Kidney epithelial cell (primary cell): ENCODE measurements around the gene TRIM32.

GRCh38 chr9:114909600-114910077 lies 20.8 kb downstream of the TNFSF8 start:
- RAMPAGE, long total RNA = no peak
- RRBS = no CpG with 5 or more reads among the region's 1 CpG

DNA sequence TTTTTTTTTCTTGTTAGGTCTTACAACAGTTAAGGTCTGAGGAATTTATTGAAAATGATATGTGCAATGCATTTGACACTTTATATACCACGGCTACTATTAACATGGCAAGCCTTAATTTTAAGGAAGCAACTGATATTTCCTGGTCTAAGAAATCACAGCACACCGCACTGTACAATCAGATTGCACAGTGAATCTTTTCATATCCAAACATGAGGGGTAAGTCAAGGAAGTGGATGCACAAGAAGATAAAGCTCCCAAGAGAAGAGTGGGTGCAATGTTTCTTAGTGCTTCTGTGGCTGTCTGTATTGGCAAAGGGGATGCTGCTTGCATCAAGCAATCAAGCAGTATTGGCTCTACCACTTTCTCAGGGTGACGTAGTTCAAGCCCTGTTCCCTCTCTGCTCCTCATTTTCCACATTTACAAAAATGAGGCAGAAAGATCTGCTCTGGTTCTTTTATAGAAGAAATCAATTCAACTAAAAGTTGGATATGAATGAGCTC lies 2.4 kb downstream of the TNFSF8 start:
- RAMPAGE, long total RNA = no peak
- RRBS = no CpG with 5 or more reads among the region's 3 CpGs

DNA sequence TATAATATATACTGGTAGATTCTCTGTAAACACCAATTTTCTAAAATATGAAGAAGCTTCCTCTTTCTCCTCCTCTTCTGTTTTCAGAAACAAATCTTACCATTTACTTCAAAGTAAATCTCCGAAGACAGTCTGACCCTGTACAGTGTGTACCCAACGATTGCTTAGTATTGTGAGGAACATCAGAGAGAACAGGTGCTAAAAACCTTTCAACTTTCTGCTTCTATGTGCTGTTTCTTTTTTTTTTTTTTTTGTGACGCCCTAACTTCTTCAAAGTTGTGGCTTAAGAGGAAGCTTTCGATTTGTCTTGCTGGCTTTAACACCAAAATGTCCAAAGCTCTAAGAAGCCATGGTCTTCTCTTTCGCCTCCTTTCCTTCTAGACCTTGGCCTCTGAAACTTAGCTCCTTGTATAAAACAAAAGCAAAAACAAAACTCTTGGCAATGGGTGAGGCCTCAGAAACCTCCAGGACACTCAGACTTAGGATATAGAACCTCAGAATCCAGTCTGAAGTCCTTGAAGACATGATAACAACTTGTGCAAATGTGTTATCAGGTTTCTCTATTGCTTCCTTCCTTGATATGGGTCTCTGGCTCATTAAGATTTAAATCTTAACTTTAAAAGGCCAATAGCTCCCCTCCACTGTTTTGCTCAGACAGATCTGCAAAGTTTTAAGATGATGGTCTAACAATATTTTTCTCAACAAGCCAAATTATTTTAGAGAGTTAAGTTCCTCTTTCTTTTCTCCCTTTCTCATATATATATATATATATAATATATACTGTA lies 1.1 kb downstream of the TNFSF8 start:
- RAMPAGE, long total RNA = no peak
- RRBS = no CpG with 5 or more reads among the region's 5 CpGs

GRCh38 chr9:115780406-115780883 lies 373.1 kb upstream of the PAPPA start:
- RAMPAGE, long total RNA = no peak
- RRBS = no CpG with 5 or more reads among the region's 2 CpGs

DNA sequence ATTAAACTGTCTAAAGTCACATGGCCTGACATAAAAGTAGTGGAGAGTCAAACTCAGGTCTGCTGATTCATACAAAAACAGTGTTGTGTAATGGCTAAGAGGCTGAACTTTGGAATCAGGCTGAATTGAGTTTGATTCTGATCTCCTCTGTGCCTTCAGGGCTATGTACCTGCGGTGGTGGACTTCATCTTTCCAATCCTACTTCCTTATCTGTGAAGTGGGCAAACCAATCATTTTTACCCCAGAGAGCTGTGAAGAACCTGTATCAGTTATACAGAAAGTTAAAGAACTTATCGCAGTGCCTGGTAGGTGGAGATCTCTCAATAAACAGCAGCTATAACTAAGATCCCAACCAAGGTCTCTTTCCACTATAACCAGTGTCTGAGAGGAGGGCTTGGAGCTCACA lies 139.7 kb upstream of the TRIM32 start:
- RAMPAGE, long total RNA = no peak
- RRBS = no CpG with 5 or more reads among the region's 2 CpGs

DNA sequence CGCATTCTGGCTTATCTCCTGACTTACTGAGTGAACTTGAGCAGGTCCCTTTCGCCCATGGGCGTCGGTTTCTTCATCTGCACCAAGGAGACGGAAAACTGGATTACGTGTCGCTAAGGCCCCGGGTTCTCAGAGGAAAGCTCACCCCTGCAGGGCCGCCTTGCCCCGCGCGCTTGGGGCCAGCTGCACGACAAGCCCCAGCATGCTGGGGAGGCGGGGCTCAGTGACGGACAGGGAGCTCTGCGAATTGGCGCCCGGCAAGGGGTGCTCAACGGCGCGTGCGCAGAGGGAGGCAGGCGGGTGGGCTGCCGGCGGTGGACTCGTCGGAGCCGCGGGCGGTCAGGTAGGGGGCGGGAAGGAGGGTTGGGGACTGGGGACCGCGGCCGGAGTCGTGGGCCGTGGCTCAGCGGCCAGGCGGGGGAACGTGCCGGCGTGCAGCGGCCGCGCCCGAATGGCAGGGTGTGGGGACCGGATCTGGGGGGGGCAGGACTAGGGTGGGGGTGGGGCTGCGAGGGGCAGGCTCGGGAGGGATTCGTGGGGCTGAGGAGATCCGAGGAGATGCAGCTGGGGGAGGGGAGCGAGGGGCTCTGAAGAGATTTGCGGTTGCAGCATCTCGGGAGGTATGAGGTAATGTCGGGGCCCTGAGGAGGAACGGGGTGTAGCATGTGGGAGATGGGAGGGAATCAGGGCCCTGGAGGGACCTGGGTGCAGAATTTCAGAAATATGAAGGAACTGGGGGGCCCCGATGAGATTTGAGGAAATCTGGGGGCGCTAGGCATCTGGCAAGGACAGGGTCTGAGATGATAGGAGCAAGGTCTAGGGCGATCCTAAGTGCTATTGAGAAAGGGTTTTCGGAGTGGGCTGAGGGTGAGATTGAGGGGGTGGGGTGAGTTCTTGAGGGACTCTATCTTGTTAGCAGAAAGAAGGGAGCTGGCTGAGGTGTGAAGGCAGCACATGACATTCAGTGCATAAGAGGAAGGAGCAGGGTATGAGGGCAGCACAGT lies at the start of gene TRIM32:
Gene TRIM32, plus strand, starts transcription at position 267 of the 1,004 bp plus-strand sequence.
- RAMPAGE, long total RNA = start-site peak on the minus strand centred at position 180 of the sequence, 91 bp wide, 52 and 48 reads in 2 replicates; start-site peak on the plus strand centred at position 298 of the sequence, 39 bp wide, 97 and 95 reads in 2 replicates
- RRBS = under 1% methylated on average over 29 of the region's 59 CpGs

- RAMPAGE, long total RNA = no peak
- RRBS = no CpG with 5 or more reads among the region's 3 CpGs
Observed at GRCh38 chr9:116693032-116693573, 6.0 kb downstream of the TRIM32 start.

DNA sequence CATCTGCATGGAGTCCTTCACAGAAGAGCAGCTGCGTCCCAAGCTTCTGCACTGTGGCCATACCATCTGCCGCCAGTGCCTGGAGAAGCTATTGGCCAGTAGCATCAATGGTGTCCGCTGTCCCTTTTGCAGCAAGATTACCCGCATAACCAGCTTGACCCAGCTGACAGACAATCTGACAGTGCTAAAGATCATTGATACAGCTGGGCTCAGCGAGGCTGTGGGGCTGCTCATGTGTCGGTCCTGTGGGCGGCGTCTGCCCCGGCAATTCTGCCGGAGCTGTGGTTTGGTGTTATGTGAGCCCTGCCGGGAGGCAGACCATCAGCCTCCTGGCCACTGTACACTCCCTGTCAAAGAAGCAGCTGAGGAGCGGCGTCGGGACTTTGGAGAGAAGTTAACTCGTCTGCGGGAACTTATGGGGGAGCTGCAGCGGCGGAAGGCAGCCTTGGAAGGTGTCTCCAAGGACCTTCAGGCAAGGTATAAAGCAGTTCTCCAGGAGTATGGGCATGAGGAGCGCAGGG lies 10.8 kb downstream of the TRIM32 start:
- RAMPAGE, long total RNA = no peak
- RRBS = no CpG with 5 or more reads among the region's 19 CpGs

- RAMPAGE, long total RNA = no peak
- RRBS = no CpG with 5 or more reads among the region's 11 CpGs
Observed at GRCh38 chr9:117415555-117416032, 737 bp upstream of the ASTN2 start.

DNA sequence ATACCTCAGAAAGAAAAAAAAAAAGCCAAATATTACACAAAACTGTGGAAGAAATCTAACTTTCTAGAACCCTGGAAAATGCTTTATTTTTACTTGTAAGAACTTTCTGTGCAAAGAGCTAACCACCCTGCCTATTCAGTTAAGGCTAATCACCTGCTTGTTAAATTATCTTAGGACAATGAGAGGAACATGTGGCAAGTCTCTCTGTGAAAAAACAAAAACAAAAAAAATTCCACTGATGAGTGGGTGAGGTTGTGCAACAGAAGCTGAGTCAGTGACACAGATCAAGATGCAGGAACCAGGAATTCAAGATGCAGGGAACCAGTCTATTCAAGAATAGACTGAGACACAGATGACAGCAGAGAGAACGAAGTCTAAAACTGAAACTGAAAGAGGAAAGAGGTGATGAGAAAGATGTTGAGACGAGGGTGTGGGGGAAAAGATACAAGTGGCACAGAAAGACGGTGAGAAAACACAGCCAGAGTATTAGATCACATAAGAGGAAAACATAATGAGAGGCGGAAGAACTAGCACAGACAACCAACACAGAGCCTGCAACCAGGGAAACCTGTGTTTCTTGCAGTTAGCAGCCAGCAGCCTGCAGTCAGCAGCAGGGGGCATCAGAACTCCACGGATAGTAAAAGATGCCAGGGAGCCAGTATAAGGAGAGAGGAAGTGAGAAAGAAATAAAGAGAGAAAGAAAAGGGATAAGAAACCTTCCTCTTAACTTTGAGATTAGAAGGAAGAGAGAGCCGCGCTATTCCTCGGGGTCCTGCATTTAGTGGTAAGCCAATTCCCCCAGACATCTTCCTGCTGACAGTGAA lies 78.8 kb downstream of the TLR4 start:
- RAMPAGE, long total RNA = no peak
- RRBS = no CpG with 5 or more reads among the region's 8 CpGs

DNA sequence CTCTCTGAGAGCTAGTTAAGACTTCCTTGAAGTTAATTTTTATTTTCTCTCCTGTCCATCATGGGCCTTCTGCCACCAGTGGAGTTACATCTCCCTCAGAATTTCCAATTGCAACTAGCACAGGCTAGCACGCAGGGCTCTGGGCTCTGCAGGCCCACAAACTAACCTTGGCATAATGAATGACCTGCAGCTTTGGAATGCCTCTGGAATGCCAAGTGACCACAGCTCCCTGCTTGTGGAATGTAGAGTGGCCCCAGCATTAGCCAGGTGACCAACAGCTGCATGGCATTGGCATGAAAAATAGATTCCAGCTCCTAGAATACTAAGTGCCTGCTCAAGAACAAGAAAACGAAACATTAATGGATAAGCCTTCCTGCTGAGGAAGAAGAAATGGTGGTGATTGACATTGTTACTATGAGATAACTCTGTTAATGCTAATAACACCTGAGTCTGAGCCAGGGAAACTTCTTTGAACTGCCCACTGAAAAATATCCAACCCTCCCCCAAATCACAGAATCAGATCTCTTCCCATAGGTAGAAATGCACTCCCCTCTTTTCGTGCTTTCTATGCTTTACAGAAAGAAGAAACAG lies 726.0 kb downstream of the BRINP1 start:
- RAMPAGE, long total RNA = no peak
- RRBS = no CpG with 5 or more reads among the region's 3 CpGs

GRCh38 chr9:119044807-119045050 lies 324.5 kb downstream of the BRINP1 start:
- RAMPAGE, long total RNA = no peak

DNA sequence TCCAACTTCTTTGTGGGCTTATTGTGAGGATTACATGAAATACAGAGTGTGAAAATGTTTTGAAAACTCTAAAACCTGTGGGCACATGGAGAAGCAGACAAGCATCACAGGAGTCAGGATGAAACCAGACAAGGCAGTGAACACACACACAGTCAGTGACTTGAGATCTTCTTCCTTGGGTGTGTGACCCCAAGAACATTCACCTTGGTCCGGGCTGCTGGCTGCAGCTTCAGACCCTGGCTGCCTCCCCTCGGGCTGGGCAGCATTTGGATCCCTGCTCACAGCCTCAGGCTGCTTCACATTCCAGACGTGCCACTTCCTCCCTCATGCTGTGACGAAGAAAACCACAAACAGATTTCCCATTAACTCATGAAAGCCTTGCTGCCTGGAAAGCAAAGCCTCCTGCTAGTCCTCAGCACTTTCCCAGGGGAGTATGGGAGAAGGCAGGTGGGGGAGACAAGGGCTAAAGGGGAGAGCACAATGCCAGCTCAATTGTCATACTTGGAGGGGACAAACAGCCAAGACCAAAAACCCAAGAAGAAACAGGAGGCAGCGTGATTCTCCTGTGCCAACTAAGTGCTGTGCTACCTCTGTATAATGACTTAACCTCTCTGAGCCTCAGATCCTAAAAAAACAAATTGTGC lies 594.6 kb upstream of the BRINP1 start:
- RAMPAGE, long total RNA = no peak
- RRBS = no CpG with 5 or more reads among the region's 5 CpGs

DNA sequence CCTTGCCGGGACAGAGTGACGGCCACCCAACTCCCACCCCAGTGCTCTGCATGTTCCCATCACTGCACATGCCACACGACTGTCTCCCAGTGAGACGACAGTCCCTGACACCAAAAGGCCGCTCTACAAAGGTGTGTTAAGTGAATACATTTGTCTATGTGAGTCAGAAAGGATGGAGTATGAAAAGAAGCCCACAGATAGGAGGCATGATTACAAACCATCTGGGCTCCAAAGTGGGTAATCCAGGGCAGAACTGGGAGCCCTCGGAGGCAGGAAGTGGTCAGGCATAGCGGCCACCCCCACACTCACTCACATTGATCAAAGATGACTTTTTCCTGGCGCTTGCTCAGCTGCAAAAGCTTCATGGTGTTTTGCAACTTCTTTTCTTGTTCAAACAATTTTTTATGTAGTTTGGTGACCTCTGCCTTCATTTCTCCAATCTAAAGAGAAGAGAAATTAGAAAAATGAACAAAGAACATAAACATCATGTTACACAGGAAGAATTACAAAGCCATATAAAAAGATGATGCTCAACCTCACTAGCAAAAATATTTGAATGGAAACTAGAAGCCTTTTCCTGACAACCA lies 185.7 kb downstream of the CDK5RAP2 start:
- RAMPAGE, long total RNA = no peak
- RRBS = no CpG with 5 or more reads among the region's 8 CpGs

- RAMPAGE, long total RNA = no peak
- RRBS = no CpG with 5 or more reads among the region's 17 CpGs
Observed at GRCh38 chr9:120402718-120403867, 176.9 kb downstream of the CDK5RAP2 start.

GRCh38 chr9:120463961-120464674 lies 115.8 kb downstream of the CDK5RAP2 start:
- RAMPAGE, long total RNA = no peak
- RRBS = no CpG with 5 or more reads among the region's 6 CpGs

DNA sequence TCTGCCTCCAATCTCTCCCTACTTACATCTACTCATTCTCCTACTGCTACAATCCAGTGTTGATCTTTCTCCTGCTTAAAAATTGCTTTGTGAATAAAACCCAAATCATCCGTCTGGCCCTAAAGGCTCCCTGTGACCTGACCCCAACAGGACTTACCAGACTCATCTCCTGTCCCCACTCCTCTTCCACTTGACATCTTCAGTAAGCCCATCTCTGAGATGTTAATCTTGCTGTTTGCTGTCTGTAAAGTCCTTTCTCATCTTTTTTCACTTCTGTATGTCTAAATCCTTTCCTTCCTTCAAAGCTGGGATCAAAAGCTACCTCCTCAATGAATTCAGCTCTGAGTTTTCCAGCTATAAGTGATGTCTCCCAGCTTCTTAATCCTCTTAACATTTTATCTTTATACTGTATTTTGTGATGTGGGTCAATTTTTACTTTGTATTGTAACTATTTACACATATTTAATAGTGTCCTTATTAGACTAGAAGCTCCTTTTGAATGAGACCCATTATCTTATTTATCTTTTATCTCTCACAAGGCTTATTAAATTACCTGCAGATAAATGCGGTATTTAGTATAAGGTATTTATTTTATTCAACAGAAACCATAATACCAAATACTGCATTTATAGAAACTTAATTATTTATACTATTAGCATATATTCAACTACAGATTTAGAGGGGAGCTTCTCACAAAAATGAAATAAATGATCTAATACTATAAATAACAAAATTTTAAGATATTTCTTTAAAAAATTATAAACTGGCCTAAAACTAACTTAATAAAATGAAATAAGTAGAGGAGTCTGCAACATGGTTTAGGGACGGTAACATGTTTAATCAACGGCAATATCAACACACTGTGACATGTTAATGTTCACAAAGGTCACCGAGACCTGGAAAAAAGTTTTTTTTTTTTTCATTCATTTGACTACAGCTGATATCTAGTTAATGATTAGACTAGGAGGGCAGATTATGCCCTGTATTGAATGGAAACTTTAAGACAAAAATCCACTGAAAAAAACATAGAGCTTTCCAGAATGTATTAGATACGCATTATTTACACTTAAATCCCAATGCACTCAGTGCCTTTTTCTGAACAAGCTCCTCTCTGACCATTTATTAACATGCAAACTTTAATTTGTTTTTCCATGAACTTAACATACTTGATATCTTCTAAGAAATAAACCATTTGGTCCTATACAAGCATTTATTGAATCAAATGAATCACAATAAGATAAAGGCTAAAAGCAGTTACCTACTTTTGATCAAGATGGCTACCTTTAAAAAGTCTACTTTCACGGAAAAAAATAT lies 66.7 kb upstream of the CDK5RAP2 start:
- RAMPAGE, long total RNA = no peak
- RRBS = no CpG with 5 or more reads among the region's 7 CpGs

- RAMPAGE, long total RNA = no peak
- RRBS = no CpG with 5 or more reads among the region's 3 CpGs
Observed at GRCh38 chr9:120680012-120680338, 34.3 kb downstream of the MEGF9 start.

- RAMPAGE, long total RNA = no peak
- RRBS = no CpG with 5 or more reads among the region's 2 CpGs
Observed at GRCh38 chr9:120735066-120735385, 20.8 kb upstream of the MEGF9 start.

DNA sequence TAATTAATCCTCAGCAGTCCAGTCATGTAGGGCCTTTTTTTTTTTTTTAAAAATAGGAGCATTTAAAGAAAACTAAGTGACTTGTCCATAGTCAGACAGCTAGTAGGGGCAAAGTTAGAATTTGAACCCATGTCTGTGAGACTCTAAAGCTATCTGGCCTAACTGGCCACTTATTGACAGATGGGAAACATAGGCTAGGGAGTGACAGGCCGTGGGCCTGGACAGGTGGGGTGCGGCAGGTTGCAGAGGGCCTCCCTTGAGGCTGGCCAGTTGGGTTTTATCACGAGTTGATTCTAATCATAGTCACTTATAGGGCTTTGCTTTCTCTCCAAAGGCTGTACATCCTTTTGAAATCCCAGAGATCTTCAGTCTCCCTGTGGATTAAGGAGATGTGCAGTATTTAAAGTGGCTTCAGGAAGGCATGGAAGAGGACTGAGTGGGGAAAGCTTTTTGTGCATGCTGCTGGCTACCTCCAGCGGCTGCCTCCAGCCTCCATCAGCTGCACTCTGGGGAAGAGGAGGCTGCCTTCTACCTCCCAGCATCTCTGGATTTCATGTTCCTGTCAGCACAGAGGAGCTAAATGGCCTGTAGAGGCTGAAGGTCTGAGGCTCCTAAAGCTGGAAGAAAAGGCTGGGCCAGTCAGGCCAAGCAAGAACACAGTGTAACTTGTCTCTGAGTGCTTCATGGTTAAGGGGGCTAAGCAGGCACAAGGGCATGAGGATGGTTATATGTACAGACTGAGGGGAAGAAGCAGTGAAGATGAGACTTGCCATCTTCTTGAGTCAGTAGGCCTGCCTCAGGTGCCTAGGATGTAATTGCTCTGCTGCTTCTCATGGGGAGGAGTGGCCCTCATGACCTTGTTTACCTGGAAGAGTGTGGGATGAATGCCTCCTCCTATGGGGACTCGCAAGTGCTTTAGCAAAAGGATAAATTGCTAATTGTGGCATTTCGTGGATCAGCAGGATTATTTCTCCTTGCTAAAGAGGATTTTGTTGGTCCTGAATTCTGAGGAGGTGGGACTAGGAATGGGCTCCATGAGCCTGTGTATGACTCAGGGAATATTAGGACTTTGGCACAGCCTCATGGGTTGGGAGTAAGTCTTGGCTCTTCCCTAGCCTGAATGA lies 8.5 kb upstream of the PSMD5 start:
- RAMPAGE, long total RNA = no peak
- RRBS = no CpG with 5 or more reads among the region's 6 CpGs